Non-pigmented ciliary epithelial cell (primary cell): Measurements from ENCODE around the genes LYG1 and EIF5B.

DNA sequence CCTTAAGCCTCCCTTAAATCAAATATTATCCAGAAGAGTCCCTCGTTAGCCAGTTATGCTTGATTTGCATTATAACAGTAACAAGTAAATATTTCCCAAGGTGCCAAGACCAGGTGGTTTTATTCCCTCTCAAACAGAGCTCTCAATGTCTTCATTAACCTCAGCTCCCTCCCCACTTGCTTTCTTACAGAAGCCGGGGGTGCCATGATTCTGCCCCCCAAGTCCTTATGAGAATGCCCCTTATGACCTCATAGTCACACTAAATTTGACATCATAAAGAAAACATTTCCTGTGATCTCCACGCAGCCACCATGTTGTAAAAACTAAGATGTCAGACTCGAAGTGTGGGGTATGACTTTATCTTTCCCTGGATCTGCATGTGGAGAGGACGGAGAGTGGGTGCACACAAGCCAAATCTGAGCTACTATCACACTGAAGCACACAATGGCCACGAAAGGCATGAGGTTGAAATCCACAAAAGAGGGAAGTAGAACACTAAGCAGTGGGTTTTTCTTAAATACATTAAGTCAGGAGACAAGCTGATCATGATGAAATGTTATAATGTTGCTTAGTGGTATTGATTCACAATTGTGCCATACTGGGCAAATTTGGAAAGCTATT is 101.0 kb upstream of the CNGA3 start:
- RRBS = no CpG with 5 or more reads among the region's 6 CpGs

- RRBS = no CpG with 5 or more reads among the region's 15 CpGs
Observed at GRCh38 chr2:98564637-98565175, 43.6 kb downstream of the COA5 start.

DNA sequence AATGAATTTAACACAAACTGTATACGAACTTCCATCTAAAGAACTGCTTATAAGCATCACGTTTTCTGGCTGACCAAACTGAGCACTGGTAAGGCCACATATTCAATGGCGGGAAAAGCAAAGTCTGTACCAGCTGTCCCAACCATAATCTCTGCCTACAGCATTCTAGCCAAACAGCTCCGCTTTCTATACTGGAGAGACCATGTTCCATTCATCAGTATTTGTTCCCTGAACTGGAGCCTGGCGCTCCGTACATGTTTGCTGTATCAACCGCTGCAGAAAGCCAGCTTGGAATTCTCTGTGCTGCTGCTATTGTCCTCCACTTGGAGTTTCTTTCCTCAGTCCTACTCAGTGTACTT is 2.0 kb downstream of the COA5 start:
- RRBS = no CpG with 5 or more reads among the region's 7 CpGs

- RRBS = no CpG with 5 or more reads among the region's 4 CpGs
Observed at GRCh38 chr2:98617346-98618020, 9.1 kb downstream of the UNC50 start.

- RRBS = no CpG with 5 or more reads among the region's 3 CpGs
Observed at GRCh38 chr2:98749116-98749632, 18.2 kb upstream of the MGAT4A start.

DNA sequence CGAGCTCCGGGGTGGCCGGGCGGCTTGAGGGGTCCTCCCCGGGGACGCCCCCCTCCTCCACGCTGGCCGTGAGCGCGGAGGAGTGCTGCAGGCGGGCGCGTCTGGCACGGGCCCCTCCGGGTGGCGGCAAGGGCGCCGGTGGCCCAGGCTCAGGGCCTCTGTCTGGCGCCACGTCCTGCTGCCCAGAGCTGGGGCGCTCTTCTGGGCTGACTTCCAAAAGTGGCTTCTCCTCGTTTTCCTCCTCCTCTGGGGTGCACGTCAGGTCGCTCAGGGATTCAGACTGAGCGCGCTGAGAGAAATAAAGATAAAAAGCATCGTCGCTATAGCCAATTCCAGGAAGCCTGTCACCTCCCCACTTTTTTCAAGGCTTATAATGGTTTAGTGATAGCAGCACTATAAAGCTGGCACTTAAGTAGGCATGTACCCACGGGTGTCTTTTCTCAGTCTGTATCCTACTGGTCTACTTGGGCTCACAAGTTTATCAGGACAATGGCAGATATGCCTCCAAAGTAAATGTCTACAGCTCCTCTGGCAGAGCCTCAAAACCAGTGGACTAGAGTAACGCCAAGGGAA is 92.4 kb upstream of the MGAT4A start:
- RRBS = 6% methylated on average over 12 of the region's 30 CpGs

- RRBS = no CpG with 5 or more reads among the region's 6 CpGs
Observed at GRCh38 chr2:99154073-99154458, 676 bp downstream of the TSGA10 start.

DNA sequence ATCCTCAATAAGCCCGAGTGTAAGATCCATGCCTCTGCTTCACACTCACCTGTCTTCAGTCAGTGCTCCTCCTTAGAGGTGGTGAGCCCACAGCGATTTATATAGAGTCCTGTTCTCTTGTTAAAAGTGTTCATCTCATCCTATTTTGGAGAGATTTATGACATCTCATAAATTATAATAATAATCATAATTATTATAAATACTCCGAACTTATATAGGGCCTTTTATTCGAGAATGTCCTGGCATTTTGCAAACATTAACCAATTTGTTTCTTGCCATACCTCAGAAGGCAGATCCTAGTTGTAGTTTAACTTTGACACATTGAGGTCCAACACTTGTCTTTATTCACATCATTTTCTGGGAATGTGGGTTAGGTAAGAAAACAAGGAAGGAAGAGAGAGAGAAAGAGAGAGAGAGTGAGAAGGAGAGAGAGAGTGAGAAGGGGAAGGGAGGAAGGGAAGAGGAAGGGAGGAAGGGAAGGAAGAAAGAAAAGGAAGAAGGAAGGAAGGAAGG is at the start of gene LYG1:
TSS of gene LYG1 (minus strand) at position 197 of the 513 bp plus-strand sequence.
- RRBS = no CpG with 5 or more reads among the region's 4 CpGs

- RRBS = 2% methylated on average over 21 of the region's 71 CpGs
Observed at GRCh38 chr2:99336745-99337725, at the start of gene EIF5B. TSS of gene EIF5B (plus strand) at chr2:99337389.

DNA sequence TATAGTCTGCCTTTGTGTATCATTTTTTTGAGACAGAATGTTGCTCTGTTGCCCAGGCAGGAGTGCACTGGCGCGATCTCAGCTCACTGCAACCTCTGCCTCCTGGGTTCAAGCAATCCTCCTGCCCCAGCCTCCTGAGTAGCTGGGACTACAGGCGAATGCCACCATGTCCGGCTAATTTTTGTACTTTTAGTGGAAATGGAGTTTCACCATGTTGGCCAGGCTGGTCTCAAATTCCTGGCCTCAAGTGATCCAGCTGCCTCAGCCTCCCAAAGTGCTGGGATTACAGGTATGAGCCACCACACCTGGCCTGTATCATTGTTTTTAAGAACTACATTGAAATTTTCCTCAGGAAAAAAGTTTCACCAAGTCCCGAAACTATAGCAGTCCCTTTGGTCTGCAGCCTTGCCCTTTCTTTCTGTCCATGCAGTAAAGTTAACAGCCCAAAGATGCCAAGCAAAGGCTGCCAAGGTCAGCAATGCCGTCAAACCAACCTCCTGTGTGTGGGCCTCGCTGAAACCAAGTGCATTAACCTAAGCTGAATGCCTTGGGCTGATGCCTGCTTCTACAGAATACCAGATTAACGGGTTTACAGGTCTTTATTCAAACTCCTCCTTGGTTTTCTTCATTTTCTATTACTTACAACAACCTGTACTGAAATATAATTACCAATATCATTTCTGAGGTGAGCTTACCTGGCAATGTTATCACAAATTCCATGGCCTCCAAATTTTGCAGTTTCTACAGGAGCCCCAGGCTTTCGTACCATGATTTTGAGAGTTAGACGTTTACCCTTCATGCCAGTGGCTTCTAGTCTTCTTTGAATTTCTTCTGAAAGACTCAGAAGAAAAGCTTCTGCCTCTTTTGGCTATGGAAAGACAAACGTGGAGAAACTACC is 73.1 kb downstream of the EIF5B start:
- RRBS = no CpG with 5 or more reads among the region's 11 CpGs

- RRBS = no CpG with 5 or more reads among the region's 9 CpGs
Observed at GRCh38 chr2:99822460-99823057, 319.8 kb downstream of the AFF3 start.

DNA sequence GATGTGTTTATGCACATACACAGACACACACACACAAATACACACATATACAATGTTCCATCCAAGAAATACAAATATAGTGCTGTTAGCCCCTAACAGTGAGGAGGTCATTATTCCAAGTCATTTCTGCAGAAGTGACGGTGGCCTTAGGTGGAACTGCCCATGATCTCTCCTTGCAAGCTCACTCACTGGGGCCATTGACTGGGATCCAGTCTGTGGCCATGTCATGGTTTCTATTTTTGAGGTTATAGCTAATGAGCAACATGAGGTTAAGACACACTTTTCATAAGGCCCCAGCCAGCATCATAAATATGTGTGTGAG is 584 bp downstream of the AFF3 start:
- RRBS = no CpG with 5 or more reads among the region's 1 CpG

- RRBS = no CpG with 5 or more reads among the region's 5 CpGs
Observed at GRCh38 chr2:100218507-100219147, 76.2 kb upstream of the AFF3 start.

DNA sequence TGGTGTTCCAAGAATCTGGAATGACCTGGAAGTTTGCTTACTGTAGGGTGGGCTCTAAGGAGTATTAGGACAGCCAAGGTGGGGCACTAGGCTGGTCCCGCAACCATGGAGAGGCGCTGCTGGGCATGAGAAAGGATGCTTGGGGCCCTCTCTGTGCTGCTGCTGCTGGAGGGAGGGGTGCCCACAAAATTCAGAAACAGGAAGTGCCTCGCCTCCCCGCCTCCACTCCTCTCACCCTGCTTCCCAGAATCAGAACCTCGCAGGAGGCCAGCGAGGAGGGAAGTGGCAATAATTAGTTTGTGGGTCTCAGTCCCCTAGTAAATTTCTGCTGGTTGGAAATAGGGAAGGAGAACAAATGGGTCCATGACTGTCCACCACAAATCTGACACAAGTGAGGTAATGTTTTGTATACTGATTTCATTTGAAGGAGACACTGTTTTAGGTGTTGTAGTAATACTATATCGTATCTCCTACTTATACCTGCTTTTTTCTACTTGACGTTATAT is 7.9 kb upstream of the PDCL3 start:
- RRBS = no CpG with 5 or more reads among the region's 8 CpGs

DNA sequence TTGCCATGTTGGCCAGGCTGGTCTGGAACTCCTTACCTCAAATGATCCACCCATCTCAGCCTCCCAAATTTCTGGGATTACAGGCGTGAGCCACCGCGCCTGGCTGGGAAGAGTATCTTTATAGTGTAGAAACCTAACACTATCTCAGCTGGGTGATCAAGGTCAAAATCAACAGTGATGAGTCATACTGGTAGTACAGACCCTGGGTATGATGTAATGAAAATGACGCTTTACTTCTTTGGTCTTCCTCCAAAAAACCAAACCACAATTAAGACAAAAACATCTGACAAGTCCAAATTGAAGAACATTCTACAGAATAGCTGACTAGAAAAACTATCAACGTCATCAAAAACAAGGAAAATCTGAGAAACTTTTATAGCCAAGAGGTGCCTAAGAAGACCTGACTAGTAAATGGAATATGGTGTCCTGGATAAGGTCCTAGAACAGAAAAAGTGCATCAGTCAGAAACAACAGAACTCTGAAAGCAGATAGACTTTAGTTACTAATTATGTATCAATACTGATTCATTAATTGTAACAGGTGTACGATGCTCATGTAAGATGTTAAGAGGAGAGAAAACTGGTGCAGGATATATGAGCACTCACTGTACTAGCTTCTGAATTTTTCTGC is 25.4 kb downstream of the PDCL3 start:
- RRBS = no CpG with 5 or more reads among the region's 6 CpGs

DNA sequence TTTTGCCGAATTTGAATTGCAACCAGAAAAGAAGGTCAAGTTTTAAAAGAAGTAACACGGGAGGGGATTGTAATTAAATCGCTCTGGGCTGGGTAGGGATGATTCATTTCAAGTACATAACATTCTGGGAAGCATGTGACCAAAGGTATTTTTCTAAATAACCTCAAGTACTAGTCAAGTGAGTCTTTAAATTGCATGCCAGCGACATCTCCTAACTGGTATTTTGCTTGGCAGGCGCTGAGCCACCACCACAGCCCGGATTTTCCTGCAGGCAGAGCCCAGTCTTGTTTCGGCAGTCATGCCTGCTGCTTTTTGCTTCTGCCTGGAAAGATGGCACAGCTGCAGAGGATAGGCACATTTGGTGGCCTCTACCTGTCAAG is 33.7 kb upstream of the NPAS2 start:
- RRBS = no CpG with 5 or more reads among the region's 7 CpGs

DNA sequence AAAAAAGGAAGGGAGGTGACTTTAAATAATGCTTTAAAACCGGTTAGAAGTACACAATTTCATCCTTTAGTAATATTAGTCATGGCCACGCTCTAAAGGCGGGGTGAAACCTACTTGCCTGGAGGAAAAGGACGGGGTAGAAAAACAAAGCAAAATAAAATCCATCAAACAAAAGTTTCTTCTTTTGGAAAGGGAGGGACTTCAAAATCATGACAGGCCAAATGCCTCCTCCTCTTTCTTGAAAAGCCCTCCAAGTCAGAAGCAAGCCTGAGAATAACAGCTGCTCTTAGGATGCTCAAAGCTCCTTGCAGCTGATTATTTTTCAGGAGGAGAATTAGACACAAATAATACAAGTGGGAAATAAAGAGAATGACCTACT is 1.9 kb upstream of the NPAS2 start:
- RRBS = no CpG with 5 or more reads among the region's 4 CpGs

GRCh38 chr2:100825301-100825855 is 5.4 kb downstream of the NPAS2 start:
- RRBS = no CpG with 5 or more reads among the region's 3 CpGs

DNA sequence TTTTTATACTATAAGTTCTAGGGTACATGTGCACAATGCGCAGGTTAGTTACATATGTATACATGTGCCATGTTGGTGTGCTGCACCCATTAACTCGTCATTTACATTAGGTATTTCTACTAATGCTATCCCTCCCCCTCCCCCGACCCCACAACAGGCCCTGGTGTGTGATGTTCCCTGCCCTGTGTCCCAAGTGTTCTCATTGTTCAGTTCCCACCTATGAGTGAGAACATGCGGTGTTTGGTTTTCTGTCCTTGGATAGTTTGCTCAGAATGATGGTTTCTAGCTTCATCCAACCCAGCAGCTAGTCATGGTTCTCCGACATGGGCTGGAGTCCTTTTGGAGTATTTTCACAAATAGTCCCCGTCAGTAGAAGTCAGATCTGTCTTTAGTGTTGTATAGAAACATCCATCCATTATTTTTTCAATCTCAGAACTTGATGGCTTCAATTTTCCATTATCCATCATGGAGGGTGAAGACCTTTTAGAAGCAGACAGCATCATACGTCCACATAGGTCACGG is 10.5 kb downstream of the NPAS2 start:
- RRBS = no CpG with 5 or more reads among the region's 8 CpGs